Vein endothelial cell (primary cell): ENCODE measurements around a stretch of chr13.

- CAGE, long polyA plus RNA, result no peak
Measured at GRCh38 chr13:80235843-80236405, 105.0 kb downstream of the SPRY2 start.

- CAGE, long polyA plus RNA, result no peak
Measured at GRCh38 chr13:80334561-80335188, 6.3 kb downstream of the SPRY2 start.

GRCh38 chr13:80490067-80490266 is 149.0 kb upstream of the SPRY2 start:
- CAGE, long polyA plus RNA, result no peak

DNA sequence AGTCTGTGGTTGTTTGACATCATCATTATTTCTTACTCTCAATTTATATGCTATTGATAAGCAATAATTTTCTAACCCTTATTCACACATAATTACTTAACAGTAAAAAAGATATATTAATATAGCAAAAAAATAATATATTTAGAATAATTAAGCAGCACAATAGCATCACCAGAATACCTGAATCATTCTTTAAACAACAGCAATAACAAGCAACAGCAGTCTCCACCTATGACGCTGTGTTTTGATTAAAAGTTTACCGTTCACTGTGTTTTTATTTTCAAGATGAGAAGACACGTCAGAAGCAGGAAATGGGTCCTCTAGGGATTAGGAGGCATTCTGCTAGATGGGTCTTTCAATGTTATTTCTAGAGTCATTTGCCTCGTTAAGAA is 628.4 kb upstream of the SPRY2 start:
- CAGE, long polyA plus RNA, result no peak

DNA sequence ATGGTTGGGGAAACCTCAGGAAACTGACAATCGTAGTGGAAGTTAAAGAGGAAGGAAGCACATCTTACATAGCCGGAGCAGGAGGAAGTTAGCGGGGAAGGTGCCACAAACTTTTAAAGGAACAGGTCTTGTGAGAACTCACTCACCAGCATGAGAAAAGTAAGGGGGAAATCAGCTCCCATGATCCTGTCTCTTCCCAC is 315.8 kb downstream of the SLITRK6 start:
- CAGE, long polyA plus RNA, result no peak

- CAGE, long polyA plus RNA, result no peak
Measured at GRCh38 chr13:87333746-87334167, 337.4 kb upstream of the SLITRK5 start.

DNA sequence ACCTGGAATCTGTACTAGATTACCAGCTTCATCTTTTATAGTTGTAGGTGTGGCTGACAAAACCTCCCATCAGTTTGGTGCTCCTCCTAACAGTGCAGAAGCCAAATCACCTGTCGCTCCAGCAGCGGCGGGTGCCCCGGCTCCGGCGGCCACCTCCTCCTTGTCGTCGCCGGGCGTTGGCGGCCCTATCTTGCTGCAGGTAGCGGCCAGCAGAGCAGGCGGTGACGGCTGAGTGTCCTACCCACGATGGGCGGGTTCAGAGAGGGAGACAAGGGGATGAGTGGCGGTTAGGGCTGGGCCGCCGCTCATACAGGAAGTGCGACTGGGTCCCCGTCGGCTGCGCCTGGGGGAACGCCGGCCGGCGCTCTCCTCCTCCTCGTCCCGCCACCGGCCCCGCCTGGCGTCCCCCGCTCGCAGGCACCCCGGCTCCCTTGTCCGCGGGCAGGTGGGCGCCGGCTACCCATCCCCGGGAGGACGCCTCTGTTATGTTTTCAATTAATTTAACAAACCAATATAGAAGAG is 1691.9 kb downstream of the SLITRK5 start:
- CAGE, long polyA plus RNA, result no peak

- CAGE, long polyA plus RNA, result no peak
Measured at GRCh38 chr13:91348344-91349236, 49.8 kb upstream of the GPC5 start.

DNA sequence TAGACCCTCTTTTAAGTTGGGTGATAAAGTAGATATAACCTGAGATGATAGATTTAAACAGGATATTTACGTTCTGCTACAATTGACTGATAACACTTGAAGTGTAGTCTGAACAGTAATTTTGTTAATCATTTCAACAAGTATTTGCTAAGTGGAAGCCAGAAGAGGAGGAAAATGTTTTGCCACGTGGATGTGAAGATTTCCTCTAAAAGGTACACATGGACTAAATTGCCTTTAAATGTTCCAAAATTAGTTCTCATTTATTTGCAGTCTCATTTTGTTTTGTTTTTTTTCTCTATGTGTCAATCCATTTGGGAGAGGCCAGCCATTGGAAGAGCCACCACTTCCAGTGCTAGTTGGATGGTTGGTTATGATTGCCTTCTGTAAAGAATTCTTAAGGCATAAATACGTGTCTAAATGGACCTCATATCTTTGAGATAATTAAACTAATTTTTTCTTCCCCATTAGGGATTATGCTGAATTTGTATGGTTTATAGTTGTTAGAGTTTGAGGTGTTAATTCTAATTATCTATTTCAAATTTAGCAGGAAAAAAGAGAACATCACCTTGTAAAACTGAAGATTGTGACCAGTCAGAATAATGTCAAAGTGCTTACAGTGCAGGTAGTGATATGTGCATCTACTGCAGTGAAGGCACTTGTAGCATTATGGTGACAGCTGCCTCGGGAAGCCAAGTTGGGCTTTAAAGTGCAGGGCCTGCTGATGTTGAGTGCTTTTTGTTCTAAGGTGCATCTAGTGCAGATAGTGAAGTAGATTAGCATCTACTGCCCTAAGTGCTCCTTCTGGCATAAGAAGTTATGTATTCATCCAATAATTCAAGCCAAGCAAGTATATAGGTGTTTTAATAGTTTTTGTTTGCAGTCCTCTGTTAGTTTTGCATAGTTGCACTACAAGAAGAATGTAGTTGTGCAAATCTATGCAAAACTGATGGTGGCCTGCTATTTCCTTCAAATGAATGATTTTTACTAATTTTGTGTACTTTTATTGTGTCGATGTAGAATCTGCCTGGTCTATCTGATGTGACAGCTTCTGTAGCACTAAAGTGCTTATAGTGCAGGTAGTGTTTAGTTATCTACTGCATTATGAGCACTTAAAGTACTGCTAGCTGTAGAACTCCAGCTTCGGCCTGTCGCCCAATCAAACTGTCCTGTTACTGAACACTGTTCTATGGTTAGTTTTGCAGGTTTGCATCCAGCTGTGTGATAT is 48.0 kb upstream of the GPC5 start:
- CAGE, long polyA plus RNA, result no peak

GRCh38 chr13:91385361-91385664 is 13.1 kb upstream of the GPC5 start:
- CAGE, long polyA plus RNA, result no peak

DNA sequence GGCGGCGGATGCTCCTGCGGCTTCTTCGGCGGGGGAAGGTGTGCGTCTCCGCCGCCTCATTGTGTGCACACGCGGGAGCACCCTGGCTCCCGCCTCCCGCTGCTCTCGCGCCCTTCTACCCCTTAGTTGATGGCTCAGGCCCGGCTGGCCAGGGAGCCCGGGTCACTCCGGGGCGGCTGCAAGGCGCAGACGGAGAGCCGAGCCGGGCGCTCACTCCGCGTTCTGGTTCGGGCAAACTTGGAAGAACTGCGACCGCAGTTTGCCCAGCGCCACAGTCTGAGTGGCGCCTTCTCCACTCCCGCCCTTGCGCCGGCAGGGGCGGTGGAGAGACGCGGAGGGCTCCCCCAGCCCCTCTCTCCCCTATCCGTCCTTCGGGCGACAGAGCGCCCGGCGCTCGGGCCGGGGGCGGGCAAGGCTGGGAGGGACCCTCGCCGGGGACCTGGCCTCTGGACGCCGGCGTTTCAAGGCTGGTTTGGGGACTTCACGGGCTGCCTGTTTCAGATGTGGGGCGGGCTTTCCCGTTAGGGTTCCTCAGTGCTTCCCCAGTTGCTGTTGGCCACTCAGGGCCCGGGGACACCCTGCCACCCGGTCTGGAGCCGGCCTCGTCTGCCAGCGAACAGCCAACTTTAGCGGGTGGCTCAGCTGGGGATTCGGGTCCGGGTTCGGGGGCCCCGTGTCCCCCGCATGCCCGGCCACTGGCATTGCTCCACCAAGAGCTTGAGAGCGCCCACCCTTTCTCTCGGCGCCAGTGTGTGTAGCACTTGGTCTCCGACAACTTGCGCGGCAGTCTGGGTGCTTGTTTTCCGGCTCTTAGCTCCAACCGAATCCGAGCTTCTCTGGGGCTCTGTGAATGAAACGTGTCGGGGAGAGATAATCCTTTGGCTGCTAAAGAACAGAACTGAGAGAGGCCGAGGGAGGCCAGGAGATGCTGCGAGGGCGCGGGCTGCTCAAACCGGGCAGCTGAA is 1.4 kb downstream of the GPC6 start:
- CAGE, long polyA plus RNA, result no peak

GRCh38 chr13:94291811-94292535 is 187.5 kb downstream of the DCT start:
- CAGE, long polyA plus RNA, result no peak

- CAGE, long polyA plus RNA, result no peak
Measured at GRCh38 chr13:94549685-94550515, 46.1 kb downstream of the TGDS start.

DNA sequence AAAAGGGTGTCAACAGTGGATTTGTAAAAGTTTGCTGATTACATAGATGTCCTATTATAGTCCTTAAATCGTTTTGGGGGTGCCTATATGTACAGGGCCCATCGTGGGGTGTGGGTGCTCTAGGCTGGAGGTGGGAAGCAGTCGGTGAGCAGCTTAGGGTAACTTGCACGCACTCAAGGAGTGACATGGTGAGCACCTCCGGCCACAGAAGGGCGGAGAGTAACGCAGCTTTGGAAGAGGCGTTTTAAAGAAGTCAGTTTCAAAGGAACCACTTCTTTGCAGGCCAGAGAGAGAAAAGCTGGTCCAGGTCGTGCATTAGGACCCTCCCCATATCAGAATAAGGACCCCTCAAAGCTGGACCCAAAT is 363 bp downstream of the TGDS start:
- CAGE, long polyA plus RNA, result no peak

GRCh38 chr13:94859236-94859768 is 147.0 kb upstream of the SOX21 start:
- CAGE, long polyA plus RNA, result no peak

DNA sequence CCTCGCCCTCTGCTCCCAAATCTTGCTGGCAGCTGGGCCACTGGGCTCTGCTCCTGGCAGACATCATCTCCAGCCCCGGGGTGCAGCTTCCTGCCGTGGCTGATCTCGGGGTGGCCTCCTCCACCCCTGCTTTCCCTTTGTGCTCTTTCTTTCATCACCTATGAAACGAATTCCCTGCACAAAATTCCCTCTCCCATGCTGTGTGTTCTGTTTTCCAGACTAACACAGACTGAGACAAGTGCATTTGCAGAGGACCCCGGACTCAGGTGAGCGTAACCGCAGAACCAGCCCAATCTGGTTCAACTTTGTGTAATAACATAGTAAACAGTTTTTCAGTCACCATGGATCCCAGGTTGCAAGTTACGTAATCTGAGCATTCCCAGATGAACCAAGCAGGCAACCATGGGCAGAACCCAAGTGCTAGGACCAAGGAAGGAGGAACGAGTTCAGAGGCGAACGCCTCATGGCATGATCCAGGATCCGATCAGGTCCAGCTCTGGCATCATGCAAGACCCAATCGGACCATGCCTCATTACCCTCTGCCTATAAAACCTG is 107.8 kb downstream of the ABCC4 start:
- CAGE, long polyA plus RNA, result no peak

GRCh38 chr13:95278559-95278931 is 22.7 kb downstream of the ABCC4 start:
- CAGE, long polyA plus RNA, result no peak

DNA sequence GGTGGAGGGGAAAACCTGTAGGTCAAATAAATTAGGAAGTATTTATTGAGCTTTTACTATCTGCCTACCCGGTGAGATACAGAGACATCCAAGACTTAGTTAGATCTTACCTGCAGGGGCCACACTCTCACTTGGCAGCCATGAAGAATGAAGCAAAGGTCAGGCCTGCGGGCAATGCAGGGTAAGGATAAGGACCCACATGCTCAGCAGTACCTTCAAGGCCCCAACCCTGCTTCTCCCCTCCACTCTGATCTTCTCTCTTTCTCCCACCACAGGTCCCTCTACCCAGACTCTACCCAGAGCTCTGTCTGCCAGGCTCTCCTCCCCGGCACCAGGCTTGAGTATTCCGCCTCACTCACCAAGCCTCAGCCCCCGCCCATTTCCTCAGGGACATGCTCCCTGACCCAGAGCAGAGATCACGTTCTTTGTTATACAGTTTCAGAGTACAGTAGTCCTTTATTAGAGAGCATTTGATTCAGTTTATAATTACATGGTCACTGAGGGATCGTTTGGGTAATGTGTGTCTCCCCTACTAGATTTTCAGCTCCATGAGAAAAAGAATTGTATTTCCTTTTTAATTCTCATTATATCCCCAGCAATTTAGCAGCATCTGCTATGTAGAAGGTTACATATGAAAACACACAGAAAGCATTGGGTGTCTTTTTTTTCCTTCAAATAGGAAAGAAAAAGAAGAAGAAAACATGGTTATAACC is 18.8 kb upstream of the CLDN10 start:
- CAGE, long polyA plus RNA, result no peak

DNA sequence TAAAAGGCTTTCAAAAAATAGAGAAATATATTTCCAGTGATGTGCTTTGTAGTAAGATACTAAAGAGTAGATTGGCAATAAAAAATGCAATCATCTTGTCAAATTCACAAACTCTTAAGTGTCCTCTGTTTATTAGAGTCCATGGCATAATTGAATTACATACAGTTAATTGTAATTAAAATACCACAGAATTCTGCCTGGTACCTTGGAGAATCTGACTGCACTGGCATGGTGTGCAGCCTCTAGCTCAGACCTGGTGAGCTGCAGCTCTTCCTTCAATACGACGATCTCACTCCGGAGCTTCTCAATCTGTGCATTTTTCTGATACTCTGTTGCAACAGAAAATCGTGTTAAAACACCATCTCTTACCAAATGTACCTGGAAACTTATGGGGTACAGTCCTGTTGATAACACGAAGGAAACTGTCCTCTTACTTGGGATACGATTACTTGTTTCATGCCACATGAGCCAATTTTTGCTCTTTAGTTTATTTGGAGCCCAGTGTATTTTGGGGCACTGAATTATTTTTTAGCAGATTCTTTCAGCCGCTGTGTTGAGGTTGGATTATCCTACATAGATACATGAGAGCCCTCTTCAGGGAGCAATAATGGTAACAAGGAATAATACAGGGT is 14.6 kb downstream of the DZIP1 start:
- CAGE, long polyA plus RNA, result no peak

DNA sequence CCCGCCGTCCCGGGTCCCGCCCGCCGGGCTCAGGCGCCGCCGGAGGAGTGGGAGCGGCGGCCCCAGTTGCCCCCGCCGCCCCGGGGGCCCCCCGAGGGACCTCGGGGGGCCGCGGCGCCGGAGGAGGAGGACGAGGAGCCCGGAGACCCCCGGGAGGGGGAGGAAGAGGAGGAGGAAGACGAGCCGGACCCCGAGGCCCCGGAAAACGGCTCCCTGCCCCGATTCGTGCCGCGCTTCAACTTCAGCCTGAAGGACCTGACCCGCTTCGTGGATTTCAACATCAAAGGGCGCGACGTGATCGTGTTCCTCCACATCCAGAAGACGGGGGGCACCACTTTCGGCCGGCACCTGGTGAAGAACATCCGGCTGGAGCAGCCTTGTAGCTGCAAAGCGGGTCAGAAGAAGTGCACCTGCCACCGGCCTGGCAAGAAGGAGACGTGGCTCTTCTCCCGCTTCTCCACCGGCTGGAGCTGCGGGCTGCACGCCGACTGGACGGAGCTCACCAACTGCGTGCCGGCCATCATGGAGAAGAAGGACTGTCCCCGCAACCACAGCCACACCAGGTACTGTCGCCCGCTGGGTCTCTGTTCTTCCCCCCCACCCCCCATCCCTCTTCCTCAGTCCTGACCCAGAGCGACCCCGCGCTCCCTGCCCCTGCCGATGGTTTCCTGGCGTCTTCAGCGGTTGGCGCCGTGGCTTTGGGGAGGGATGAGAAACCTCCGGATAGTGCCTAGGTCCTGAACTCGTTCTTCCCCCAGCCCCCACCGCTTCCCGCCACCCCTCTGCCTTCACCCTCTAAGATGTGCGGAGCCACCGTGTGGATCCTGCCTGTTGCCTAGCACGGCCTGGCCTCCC is 1.3 kb downstream of the HS6ST3 start:
- CAGE, long polyA plus RNA, result no peak